Frontal cortex (tissue), 2 donors: Measurements from ENCODE around the genes SGCD, CYFIP2 and UBLCP1.

DNA sequence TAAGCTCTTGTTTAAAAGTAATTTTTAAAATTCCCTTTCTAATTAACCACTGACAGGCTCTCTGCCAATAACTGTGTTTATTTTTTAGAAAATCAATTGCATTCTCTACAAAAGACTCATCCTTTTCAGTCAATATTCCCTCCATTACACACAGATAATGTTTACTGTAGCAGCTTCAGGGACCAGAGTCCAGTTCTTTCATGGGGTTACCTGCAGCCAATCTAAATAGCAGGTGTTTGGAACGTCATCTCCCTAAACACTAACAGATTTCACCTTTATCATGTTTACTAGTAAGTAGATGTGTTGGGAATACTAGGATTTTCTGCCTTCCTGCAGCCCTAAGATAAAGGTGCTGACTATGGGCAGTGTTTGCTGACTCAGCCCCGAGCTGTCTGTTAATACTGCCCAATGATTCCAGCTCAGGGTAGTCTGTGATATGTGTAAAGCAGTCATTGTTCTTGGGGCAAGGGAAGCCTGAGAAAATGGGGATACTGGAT is 446.9 kb downstream of the KIF4B start:
- RAMPAGE, long total RNA: no peak

DNA sequence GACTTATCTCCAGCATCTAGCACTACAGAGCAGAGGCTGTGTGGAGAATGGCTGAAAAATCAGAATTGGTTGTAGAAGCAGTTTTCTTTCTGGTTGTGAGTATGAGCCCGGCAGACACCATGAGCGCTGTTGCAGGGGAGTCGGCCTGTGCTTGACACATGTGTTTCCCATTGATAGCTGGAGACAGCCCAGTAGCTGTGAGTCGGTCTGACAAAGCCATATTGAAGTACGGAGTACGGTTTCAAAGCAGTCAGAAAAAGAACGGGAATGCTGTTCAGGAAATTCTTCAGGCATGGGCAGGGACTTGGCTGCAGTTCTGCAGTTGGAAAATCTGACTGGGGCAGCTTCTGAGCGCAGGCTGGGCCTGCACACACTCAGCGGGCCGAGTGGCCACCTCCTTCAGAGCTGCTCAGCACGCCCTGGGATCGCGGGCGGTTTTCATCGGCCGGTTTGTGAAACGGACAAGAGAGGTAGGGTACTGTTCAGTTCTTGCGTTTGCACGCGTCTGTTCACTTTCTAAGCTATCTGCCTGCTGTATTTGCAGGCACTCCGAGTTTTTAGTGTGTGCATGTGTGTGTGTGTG is at the start of gene SGCD:
Gene SGCD (plus strand): TSS at position 402 of the 583 bp plus-strand sequence.
- RAMPAGE, long total RNA: no peak

DNA sequence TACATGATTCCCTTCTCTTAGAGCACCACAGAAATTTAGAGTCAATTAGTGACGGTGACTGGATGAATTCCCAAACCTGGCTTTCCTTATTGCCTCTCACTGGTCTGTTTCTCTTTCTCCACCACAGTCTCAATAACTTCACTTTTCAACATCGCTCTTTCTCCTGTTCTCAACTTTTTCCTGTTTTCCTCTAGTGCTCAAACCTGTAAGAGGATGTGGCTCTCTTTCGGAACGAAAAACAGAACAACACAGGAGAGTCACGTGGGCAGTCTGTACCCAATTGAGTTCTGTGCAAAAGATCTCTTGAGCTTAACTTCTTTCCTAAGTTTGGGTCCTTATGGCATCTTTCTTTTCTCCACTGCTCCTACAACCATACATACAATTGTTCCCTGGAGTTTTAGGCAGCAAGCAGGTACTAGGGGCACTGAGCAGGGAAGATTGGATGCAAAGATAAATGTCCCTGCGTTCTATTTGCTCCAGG is 8.9 kb downstream of the HAVCR1 start:
- RAMPAGE, long total RNA: no peak

DNA sequence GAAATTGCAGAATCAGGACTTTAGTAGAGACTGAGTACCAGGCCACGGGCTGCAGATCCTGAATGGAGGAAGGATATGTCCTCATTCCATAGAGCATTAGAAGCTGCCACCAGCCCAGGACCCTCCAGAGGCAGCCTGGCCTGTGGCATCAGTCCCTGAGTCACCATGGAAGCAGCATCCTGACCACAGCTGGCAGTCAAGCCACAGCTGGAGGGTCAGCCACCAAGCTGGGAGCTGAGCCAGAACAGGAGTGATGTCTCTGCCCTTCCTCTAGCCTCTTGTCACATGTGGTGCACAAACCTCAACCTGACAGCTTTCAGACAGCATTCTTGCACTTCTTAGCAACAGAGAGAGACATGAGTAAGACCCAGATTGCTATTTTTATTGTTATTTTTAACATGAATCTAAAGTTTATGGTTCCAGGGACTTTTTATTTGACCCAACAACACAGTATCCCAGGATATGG is 13.2 kb upstream of the CYFIP2 start:
- RAMPAGE, long total RNA: no peak

DNA sequence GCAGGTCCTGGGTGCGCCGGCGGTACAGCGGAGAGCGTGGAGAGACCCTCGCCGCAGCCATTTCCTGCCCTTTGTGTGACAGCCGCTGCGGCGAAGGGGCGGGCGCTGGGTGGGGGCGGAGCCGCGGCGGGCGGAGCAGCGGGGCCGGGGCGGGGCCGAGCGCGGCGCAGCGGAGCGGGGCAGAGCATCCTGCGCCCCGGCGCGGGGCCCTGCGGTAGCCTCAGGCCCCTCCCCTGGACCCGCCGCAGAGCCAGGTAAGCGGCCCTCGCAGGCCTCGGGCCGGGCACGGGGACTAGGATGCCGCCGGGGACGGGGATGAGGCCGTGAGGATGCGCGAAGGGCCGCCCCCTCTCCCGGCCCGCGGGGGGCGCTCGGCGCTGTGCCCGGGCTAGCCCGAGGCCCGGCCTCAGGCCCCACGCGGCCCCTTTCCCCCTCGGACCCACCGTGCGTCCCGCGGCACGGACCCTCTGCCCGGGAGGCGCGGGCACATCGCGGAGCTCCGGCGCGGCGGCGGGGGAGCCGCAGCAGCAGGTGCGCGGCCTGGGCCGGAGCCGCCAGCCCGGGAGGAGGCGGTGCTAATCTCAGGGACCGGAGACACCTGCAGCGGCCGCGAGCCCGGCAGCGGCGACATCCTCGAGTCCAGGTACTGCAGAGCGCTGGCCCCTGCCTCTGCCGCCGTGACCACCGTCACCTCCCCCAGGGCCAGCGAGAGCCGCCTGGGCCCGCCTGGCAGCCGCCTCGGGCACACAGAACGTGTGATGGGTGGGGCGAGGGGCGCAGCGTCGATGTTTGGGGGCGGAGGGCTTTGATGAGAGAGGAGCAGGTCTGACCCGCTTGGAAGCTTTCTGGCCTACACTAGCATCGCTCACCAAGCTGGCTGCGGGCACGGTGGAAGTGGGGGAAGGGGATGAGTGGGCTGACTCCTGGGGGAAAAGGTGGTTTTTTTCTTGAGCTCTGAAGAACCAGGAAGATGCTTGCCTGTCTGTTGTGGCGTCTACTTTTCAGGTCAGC is at the start of gene CYFIP2:
Gene CYFIP2 (plus strand): TSS at position 182 of the 1,011 bp plus-strand sequence.
- RAMPAGE, long total RNA: start-site peak on the plus strand centred at position 199 of the sequence, 76 bp wide, 1,045 and 494 reads in 2 replicates

- RAMPAGE, long total RNA: no peak
These were observed 20.8 kb downstream of the CYFIP2 start for GRCh38 chr5:157286574-157287319.

- RAMPAGE, long total RNA: no peak
These were observed 30.3 kb downstream of the FNDC9 start for GRCh38 chr5:157315194-157315612.

- RAMPAGE, long total RNA: no peak
These were observed 17.7 kb downstream of the FNDC9 start for GRCh38 chr5:157327721-157328312.

GRCh38 chr5:157383758-157384423 is 38.4 kb upstream of the FNDC9 start:
- RAMPAGE, long total RNA: no peak

GRCh38 chr5:157481234-157481850 is 21.3 kb downstream of the NIPAL4 start:
- RAMPAGE, long total RNA: no peak

- RAMPAGE, long total RNA: no peak
These were observed 36.7 kb downstream of the NIPAL4 start for GRCh38 chr5:157496699-157497184.

DNA sequence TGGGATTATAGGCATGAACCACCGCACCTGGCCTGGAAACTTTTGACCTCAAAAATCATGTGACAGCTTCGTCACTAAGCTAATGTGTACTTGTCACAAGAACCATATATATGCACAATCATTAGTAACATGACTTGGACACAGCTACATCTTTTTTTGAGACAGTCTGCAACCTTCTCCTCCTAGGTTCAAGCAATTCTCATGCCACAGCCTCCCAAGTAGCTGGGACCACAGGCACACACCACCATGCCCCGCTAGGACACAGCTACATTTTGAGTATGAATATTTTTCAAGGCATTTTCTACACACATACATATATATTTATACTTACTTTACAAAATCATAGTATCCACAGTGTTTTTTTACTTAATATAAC is 40.0 kb downstream of the NIPAL4 start:
- RAMPAGE, long total RNA: no peak

- RAMPAGE, long total RNA: no peak
These were observed 56.9 kb downstream of the NIPAL4 start for GRCh38 chr5:157516830-157517359.

DNA sequence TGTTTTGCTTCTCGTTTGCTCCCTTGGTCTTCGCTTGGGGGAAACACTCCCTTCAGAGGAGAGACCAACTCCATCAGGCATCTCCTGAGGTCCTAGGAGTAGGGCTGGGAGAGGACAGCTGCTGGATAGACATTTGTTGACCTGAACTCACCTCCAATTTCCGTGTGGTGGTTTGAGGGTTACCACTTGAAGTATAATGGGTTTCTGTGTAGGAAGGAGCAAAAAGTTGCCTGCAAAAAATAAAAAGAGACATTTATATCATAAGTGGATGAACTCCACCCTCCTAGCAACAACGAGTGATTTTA is 37.9 kb downstream of the ADAM19 start:
- RAMPAGE, long total RNA: no peak

- RAMPAGE, long total RNA: no peak
These were observed 14.4 kb downstream of the ADAM19 start for GRCh38 chr5:157561140-157561646.

- RAMPAGE, long total RNA: no peak
These were observed 500 bp downstream of the ADAM19 start for GRCh38 chr5:157574958-157575591.

DNA sequence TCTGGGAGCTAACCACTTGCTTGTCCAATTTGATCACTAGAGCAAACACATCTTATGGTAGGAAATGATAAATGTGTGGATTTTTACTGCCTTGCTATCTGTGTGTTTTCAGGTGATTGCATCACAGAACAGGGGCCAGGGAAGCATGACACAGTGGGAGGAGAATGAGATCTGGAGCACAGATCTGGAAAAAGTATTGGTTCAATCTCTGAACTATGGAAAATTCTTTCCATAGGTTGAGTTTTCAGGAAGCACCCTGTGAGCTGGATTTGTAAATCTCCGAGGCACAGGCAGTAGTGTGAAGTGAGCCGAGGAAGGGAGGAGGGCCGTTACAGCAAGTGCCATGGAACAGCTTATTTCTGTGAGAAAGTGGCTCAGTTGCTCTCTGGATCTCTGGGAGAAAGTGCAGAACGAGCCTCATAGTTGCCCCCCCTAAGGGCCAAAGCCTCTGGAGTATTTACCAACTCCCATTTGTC is 161.7 kb upstream of the CLINT1 start:
- RAMPAGE, long total RNA: no peak

DNA sequence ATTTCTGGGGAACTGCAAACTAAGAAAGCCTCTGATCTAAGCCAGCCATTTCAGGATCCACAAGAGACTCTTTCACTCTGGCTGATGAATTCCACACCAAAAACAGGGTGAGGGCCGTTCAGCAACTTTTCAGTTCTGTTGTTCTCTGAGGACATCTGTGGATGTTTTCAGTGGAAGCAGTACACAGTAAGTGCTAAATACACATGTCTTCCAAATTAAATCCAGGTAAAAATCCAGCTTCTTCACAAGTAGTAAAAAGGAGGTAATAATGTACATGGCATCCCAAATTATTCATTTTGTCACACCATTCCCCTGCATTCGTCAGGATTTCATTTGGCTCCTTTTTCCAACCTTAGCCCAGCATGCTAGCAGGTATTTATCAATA is 51.0 kb downstream of the EBF1 start:
- RAMPAGE, long total RNA: no peak

DNA sequence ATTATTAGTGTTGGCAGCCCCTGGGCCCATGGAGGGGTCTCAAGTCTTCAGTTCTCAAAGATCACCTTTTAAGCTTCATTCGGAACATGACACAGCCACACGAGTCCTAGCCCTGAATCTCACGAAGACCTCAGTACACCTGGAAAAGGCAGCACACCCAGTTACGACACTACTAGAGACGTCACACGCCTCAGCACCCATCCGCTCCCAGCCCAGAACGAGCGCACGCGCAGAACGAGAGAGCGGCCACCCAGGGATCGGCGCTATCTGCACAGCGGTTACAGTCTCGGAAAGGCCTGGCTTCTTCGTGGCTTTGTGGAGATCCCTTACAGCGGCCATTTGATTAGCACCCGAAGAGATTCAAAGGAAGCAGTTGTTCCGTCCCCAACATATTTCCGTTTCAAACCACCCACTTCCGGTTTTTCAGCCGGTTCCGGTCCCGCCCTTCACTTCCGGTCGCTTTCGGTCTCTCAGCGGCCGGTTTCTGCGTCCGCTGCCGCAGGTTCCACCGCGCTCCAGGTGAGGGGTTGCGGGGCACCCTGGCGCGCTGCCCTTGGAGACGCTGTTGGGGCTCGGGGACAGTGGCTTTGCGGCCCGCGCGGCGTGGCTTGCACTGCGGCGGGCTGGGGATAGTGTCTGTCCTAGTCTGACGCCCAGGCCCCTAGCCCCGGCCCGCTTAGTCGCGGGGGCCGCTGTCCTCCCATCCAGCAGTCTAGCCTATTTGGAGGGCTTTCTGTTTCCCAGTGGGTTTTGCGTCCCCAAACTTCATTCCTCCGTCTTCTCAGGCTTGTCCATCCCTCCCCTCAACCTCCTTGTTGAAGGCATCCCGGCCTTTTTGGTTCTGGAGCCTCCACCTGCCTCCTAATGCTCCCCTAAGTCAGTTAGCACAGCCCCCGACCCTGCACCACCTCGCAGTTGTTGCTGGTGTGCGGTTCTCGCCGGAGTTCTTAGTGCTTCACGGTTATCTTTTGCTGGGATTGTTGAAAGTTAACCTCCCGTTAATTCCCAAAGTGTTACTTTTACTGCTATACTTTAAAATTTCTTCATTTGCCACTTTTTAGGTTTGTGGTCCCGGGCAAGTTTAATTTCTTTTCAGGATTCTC is at the start of gene UBLCP1:
Gene UBLCP1 (plus strand): TSS at position 449 of the 1,103 bp plus-strand sequence.
- RAMPAGE, long total RNA: start-site peak on the plus strand centred at position 451 of the sequence, 52 bp wide, 176 and 24 reads in 2 replicates

- RAMPAGE, long total RNA: no peak
These were observed 82.1 kb upstream of the IL12B start for GRCh38 chr5:159412415-159412783.